Metastatic Breast Carcinoma in the Brain (tissue), 10 donors: ENCODE measurements around the genes LRRC34 and TMEM212.

GRCh38 chr3:169764055-169765105 lies 5.0 kb downstream of the ACTRT3 start:
- PRO-cap, 10 experiments = peak in 10 of 10 experiments; most common plus-strand start chr3:169764455 (in 9); most common minus-strand start chr3:169765060 (in 10)

DNA sequence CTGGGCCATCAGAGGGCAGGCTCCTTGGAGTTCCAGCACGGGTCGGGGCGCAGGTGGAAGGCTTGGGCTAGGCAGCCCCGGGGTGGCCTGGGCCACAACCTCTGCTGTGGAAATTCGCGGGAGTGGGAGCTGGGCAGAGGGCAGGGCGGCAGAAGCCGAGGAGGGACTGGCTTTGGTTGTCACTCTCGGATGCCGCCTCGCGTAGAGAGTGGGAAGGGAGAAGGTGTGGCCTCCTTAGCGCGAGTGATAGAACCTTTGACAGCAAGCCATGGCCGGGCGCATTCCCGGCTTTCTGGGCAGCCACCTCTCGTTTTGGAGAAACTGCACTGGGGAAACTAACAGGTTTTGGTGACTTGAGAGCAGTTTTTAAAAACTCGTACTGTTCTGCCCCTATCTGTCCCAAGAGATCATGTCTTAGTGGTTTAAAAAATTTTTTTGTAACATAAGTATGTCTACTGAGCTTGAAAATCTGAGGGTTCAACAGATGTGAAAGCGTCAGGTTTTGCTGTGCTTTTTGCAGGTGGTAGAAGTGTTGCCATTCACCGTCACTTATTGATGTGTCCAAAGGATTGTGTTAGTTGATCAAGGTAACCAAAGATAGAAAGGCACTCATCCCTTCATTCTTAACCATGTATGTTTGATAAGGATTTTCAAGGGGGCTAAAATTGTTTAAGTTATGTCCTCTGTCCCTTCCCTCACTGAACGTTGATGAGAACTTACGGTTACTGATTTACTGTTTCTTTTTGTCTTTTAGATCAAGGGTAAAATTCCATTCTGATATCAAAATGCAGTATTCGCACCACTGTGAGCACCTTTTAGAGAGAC lies 527 bp downstream of the MYNN start:
- PRO-cap, 10 experiments = peak in 7 of 10 experiments; most common plus-strand start position 249 of the sequence (in 3); most common minus-strand start position 128 of the sequence (in 5)

DNA sequence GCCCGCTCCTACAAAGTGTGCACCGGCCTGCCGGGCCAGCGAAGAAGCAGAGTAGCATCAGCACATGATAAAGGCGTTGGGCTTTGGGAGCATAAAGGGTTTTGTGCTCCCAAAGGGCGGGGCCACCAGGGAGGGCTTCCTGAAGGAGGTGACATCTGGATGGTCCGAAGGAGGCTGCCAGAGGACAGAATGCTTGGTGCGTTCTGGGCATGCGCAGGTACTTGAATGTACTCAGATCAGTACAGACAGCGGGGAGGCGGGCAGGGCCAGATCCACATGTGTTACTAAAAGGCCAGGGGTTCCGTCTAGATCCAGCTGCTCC lies at the start of gene LRRC34:
TSS of gene LRRC34 (minus strand) at position 75 of the 322 bp plus-strand sequence.
- PRO-cap, 10 experiments = peak in 4 of 10 experiments; most common plus-strand start position 239 of the sequence (in 4); most common minus-strand start position 48 of the sequence (in 1)

DNA sequence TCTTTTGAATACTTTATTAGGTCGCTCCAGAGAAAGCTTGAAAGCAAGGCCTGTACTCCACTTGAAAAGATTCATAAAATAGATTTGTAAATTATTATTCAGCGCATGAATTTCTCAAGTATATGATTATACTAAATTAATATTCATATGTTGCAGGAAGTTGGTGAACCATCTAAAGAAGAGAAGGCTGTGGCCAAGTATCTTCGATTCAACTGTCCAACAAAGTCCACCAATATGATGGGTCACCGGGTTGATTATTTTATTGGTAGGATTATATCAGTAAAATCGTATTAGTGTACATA lies 8.8 kb downstream of the SEC62 start:
- PRO-cap, 10 experiments = no peak in any of the 10 experiments

GRCh38 chr3:170330153-170330886 lies 27.2 kb upstream of the SKIL start:
- PRO-cap, 10 experiments = peak in 2 of 10 experiments; most common minus-strand start chr3:170330424 (in 2)

- PRO-cap, 10 experiments = peak in 1 of 10 experiments; most common plus-strand start chr3:170343935 (in 1)
Observed at GRCh38 chr3:170343864-170344275, 13.6 kb upstream of the SKIL start.

DNA sequence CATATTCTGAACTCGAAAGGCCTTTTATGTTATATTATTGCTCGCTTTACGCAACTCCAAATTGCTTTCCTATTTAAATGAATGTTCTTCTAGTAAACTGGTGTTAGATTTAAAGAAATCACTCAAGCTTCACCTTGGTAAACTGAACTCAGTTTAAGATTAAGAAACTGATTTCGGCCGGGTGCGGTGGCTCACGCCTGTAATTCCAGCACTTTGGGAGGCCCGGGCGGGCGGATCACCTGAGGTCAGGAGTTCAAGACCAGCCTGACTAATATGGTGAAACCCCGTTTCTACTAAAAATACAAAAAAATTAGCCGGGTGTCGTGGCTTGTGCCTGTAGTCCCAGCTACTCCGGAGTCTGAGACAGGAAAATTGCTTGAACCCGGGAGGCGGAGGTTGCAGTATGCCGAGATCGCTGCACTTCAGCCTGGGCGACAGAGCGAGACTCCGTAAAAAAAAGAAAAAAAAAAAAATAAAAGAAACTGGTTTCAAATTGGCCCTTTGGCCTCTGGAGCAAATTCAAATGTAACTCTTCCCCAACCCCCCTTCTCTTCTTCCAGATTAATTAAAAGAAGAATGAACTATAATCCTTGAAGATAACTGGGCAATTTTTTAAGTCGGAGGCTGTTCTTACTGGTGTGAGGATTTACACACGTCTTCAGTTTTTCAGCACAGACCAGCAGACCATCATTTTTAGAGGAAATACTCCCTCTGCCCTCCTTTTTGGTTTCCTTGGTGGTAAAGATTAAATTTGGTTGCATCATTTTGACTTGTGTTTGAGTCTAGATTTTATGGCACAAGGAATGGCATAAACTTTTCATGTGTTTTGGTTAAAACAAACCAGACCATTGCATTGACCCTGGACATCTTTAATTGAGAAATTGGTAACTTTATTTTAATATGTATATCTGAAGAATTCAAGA lies 1.9 kb downstream of the SKIL start:
- PRO-cap, 10 experiments = no peak in any of the 10 experiments

DNA sequence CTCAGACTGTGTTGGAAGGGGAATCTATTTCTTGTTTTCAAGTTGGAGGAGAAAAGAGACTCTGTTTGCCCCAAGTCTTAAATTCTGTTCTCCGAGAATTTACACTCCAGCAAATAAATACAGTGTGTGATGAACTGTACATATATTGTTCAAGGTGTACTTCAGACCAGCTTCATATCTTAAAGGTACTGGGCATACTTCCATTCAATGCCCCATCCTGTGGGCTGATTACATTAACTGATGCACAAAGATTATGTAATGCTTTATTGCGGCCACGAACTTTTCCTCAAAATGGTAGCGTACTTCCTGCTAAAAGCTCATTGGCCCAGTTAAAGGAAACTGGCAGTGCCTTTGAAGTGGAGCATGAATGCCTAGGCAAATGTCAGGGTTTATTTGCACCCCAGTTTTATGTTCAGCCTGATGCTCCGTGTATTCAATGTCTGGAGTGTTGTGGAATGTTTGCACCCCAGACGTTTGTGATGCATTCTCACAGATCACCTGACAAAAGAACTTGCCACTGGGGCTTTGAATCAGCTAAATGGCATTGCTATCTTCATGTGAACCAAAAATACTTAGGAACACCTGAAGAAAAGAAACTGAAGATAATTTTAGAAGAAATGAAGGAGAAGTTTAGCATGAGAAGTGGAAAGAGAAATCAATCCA lies 3.4 kb downstream of the SKIL start:
- PRO-cap, 10 experiments = no peak in any of the 10 experiments

- PRO-cap, 10 experiments = no peak in any of the 10 experiments
Observed at GRCh38 chr3:170390987-170391360, 27.7 kb upstream of the CLDN11 start.

DNA sequence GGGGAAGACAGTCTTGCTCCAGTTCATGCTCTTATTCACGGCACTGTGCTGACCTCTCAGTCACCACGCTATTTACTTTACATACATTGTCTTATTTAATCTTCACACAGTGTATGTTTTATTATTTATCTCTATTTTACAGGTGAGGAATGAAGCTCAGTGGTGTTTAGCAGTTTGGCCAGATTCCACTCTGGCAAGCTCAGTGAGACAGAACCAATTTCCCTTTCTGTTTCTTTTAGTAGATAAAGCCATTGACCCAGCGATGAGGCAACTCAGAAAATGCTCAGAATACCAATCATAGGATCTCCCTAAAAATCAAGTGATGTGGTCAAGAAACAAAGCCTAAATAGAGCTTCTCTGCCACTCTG lies 110.0 kb downstream of the RPL22L1 start:
- PRO-cap, 10 experiments = no peak in any of the 10 experiments

DNA sequence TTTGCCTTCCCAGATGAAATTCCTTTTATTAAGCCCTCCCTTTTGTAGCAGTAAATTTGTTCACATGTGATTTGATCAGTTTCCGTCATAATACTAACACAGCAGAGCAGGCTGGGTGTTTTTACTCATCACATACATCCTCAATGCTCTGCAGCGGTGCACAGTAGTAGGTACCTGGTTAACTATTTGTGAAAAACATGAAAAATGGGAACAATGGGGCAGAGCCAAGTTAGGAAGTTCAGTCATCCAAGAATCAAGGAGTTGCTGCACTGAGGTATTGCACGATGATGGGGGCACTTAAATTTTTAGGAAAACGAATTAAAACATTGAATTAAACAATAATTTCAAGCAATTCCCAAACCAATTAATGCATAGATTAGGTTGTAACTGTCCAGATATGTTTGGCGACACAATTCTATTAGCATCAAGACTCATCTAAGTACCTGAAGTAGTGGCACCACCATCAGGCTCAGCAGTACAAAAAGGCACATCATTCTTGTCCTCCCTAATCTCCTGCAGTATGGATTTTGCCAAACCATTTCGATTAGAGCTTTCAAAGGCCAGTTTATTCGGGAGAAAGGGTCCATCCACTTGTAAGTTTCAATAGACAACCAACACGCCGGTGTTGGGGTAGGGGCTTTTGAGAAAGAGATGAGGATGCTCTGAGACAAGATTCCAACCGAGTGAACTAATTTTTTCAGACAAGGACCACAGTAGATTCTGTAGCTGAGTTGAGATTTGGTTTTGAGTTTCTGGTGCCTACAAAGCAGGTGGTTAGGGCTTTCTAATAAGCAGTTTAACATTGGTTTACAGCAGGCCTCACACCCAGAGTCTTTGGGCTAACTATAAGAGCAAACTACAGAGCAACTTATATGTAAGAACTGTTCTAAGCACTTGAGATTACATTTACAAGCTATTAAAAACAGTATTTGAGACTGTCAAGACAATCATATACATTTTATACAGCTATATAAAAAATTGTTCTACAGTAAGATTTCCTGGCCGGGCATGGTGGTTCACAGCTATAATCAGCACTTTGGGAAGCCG lies 4.8 kb downstream of the RPL22L1 start:
- PRO-cap, 10 experiments = no peak in any of the 10 experiments

DNA sequence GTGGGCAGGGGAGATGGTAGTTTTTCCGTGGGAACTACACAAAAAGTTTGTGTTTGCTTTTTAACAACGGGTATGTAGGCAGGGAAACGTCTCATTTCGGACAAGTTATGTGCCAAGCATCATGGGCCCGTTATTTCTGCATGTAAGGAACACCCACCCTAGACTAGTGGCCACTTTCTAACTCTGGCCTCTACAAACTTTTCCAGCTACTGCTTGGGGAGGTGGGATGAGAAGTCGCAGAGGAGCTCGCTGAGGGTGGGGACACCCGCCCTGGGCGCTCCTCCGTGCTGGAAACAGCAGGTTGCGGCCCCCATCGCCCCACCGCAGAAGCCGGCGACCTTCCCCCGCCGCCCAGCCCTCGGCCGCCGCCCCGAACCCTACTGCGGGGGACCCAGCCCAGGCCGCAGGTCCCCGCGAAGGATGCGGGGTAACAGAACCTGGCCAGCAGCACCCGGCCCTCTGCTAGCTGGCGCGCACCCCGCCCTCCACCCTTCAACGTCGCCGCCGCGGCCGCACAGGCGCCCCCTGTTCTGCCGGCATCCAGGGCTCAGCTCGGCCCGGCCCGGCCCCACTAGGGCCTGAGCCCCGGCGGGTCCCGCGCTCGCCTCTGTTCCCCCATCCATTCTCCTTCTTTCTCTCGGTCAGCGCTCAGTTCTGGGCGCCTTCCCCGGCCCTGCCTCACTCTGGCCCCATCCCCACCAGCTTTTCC lies 475 bp downstream of the EIF5A2 start:
- PRO-cap, 10 experiments = no peak in any of the 10 experiments

DNA sequence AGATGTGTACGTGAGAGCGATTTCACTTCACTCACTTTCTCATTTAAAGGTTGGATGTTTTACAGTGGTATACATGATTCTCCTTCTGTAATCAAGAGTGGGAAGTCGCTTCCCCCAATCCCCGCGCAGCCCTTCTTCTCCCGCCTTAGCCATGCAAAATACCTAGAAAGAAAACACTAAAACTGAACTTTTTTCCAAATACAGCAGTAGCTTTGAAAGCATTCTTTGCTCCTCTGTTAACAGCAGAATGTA lies 1.1 kb upstream of the TNIK start:
- PRO-cap, 10 experiments = no peak in any of the 10 experiments

GRCh38 chr3:171700152-171701404 lies 109.7 kb downstream of the PLD1 start:
- PRO-cap, 10 experiments = peak in 1 of 10 experiments; most common plus-strand start chr3:171700961 (in 1); most common minus-strand start chr3:171700749 (in 1)

- PRO-cap, 10 experiments = peak in 1 of 10 experiments; most common plus-strand start chr3:171792002 (in 1); most common minus-strand start chr3:171791895 (in 1)
Observed at GRCh38 chr3:171791207-171792386, 18.7 kb downstream of the PLD1 start.

DNA sequence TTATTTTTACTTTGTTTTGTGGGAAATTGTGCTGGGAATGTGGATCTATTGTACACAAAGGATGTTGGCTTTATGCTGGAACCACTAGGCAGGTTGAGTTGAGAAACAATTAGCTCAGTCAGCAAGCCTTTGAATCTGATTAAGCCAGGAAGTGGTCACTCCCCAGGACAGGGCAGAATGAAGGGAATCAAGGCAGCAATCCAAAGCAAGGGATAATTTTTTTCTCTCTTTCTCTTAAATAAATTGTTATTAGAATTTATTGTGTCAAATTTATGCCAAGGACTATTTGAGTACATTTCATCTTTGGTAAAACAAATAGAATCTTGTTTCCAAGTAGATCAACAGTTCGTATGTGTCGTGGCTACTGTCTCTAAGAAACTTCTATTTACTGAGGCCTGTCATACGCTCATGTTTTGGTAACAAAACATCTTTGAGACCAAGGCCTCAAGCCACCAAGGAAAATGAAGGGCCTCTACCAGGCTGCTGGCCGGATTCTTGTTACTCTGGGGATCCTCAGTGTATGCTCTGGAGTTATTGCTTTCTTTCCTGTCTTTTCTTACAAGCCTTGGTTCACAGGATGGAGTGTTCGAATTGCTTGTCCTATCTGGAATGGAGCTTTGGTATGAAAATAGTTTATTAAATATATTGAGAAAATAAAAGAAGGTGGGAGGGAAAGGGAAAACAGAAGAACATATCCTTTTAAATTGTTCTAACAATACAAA lies at the start of gene TMEM212:
TSS of gene TMEM212 (plus strand) at position 427 of the 722 bp plus-strand sequence.
- PRO-cap, 10 experiments = no peak in any of the 10 experiments

- PRO-cap, 10 experiments = no peak in any of the 10 experiments
Observed at GRCh38 chr3:171975359-171975791, 64.0 kb upstream of the FNDC3B start.

- PRO-cap, 10 experiments = no peak in any of the 10 experiments
Observed at GRCh38 chr3:172071253-172072125, 32.1 kb downstream of the FNDC3B start.

- PRO-cap, 10 experiments = no peak in any of the 10 experiments
Observed at GRCh38 chr3:172143998-172144459, 104.7 kb downstream of the FNDC3B start.

GRCh38 chr3:172162800-172163345 lies 123.5 kb downstream of the FNDC3B start:
- PRO-cap, 10 experiments = no peak in any of the 10 experiments